Mesenchymal stem cell of Wharton's jelly (primary cell): ENCODE measurements around the genes VAV1 and PCP2.

GRCh38 chr19:6679914-6680779 is 10.2 kb upstream of the TNFSF14 start:
- CAGE, long polyA plus RNA, result no peak

GRCh38 chr19:6681921-6682536 is 12.1 kb upstream of the TNFSF14 start:
- CAGE, long polyA plus RNA, result no peak

DNA sequence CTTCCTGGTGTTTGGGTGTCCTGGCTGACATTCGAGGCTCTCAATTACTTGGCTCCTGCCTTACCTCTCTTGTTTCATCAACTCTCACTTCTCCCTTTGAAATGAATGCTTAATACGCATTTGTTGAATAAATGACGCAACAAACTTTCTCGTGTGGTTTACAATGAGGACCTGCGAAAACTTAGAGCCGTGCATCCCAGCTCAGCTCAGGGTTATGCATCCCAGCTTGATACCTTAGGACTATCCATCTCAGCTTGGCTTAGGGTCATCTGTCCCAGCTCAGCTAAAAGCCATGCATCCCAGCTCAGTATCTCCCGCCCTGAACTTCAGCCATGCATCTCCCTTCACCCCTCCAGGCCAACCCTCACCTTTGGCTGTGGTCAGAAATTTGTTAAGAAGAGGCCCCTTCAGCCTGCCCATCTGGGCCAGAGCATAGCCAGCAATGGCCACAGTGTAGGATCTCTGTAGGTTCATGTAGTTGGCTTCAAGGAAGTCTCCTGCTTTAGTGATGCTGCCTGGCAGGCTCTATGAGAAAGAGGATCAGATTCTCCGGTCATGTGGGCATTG is 16.5 kb upstream of the TNFSF14 start:
- CAGE, long polyA plus RNA, result no peak

GRCh38 chr19:6723749-6724325 is 3.4 kb upstream of the C3 start:
- CAGE, long polyA plus RNA, result no peak

DNA sequence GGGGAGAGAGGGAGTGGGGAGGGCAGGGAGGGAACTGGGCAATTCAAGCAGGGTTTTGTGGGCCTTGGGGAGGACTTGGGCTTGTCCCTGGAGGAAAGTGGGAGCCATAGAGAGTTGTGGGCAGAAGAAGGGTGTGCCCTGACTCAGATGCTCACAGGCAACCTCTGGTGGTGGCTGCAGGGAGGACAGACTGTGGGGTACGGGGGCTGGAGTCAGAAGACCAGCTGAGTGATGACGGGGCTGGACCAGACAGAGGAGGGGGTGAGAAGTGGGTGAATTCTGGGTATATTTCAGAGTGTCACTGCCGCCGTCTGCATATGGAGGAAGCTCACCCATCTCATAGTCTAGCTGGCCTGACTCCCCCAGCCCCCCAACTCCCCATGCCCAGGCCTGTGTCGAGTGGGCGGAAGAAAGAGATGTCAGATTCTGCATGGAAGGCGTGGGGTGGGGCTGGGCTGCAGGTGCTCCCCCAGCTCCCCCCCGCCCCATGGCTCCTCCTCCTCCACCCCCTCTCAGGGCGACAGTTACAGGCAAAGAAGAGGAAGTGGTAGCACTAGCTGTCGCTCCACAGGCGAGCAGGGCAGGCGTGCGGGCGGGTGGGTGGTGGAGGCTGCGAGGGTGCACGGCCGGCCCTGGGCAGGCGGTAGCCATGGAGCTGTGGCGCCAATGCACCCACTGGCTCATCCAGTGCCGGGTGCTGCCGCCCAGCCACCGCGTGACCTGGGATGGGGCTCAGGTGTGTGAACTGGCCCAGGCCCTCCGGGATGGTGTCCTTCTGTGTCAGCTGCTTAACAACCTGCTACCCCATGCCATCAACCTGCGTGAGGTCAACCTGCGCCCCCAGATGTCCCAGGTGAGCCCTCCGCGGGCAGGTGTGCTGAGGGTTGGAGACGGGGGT is at the start of gene VAV1:
TSS of gene VAV1 (plus strand) at position 550 of the 898 bp plus-strand sequence.
- CAGE, long polyA plus RNA, result no peak

GRCh38 chr19:6890096-6890685 is 2.8 kb downstream of the ADGRE1 start:
- CAGE, long polyA plus RNA, result no peak

DNA sequence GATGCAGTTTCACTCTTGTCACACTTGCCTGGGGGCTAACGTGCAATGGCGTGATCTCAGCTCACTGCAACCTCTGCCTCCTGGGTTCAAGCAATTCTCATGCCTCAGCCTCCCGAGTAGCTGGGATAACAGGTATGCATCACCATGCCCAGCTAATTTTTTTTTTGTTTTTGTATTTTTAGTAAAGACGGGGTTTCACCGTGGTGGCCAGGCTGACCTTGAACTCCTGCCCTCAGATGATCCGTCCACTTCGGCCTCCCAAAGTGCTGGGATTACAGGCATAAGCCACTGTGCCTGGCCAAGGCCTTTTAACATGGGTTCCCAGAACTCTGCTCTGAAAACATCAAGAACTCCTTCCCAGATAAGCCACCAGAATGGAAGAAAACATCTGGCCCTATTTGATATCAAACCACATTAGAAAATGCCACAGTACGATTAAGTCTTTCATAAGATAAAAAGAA is 112.1 kb downstream of the ZNF557 start:
- CAGE, long polyA plus RNA, result no peak

DNA sequence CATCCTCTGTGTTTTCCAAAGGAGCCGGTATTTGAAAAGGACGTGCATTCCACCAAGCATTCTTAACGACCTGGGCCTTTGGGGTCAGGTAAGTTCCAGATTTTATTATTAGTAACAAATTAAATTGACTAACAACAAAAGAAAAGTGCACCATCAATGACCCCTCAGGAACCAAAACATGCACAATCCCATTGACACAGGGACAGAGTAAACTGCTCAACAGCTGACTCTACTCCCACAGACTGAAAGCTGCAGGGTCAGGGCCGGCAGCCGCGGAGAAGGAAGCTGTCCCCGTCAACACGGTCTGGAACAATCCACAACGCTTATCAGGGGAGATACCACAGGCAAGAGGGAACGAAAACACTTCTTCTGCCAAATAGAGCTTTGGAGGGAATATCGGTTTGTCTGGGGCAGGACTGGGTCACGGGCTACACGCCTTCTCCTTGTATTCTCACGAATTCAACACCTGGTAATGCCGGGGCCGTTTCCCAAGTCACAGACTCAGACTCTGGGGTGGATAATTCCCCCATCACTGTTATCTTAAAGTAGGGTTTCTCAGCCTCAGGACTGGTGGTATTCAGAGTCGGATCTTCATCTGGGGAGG is 82.7 kb downstream of the INSR start:
- CAGE, long polyA plus RNA, result no peak

GRCh38 chr19:7253418-7253837 is 40.8 kb downstream of the INSR start:
- CAGE, long polyA plus RNA, result no peak

GRCh38 chr19:7507910-7508320 is 8.0 kb upstream of the ZNF358 start:
- CAGE, long polyA plus RNA, result no peak

GRCh38 chr19:7514970-7515775 is 730 bp upstream of the ZNF358 start:
- CAGE, long polyA plus RNA, result no peak

GRCh38 chr19:7516548-7516878 is 610 bp downstream of the ZNF358 start:
- CAGE, long polyA plus RNA, result no peak

DNA sequence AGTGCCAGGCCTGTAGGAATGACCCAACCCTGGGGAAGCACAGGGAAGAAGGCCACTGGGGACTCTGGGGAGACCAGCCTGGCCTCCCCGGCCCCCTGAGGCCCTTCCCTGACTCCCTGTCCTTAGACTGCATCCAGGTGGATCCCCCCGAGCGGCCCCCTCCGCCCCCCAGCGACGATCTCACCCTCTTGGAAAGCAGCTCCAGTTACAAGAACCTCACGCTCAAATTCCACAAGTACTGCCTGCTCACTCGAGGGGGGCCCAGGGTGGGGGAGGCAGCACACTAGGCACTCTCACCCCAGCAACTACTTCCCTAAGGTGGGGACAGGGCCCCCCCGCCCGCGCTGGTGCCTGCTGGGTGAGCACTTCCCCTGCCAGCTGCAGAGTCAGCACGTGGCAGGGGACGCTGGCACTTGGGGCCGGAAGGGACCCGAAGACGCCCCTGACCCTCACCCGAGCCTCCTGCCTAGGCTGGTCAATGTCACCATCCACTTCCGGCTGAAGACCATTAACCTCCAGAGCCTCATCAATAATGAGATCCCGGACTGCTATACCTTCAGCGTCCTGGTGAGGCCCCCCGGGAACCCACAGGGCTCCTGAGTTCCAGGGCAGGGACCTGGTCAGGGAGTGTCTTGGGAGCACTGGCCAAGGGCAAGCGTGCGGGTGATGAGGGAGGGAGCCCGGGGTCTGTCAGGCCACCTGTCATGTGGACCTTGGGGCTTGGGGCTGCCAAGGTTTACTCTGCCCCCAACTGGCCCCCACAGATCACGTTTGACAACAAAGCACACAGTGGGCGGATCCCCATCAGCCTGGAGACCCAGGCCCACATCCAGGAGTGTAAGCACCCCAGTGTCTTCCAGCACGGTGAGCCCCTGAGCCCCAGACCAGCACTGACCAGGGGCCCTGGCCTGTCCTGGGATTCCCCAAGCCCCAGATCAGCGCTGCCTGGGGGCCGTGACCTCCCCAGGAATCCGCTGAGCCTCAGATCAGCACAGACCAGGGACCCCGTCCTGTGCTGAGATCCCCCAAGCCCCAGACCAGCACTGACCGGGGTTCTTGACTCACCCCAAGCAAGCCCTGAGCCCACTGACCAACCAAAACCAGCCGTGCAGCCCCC is 5.3 kb downstream of the MCOLN1 start:
- CAGE, long polyA plus RNA, result no peak

- CAGE, long polyA plus RNA, result no peak
Observed at GRCh38 chr19:7633373-7634122, at the start of gene PCP2. PCP2 (minus strand) TSS chr19:7633719.

DNA sequence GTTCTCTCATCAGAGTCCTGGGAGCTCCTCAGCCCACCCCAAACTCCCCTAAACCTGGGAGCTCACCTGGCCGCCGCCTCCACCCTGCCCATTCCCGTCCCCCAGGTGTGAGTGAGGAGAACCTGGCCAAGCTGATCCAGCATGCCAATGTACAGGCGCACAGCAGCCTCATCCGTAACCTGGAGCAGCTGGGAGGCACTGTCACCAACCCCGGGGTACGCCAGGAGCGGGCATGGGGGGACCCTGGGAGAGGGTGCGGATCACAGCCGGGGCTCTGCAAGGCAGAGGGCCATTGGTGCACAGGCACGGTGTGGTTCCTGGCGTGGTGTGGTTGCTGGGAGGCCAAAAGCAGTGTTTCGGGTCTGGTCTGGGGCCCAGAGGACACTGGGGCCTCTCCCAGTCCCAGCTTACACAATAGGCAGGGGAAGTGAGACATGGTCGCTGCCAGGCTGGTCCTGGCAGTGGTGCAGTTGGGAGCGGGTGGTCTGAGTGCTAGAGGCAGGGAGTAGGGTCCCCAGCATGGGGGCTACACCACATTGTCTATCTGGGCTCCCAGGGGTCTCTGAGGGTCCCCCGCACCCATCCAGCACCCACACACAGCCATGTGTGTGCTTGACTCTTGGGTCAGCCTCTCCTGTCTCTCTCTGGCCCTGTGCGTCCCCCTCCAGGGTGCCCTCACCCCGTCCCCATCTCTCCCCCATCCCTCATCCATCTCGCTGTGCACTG is 8.3 kb downstream of the STXBP2 start:
- CAGE, long polyA plus RNA, result no peak

- CAGE, long polyA plus RNA, result no peak
Observed at GRCh38 chr19:7648340-7648906, 11.5 kb downstream of the STXBP2 start.

DNA sequence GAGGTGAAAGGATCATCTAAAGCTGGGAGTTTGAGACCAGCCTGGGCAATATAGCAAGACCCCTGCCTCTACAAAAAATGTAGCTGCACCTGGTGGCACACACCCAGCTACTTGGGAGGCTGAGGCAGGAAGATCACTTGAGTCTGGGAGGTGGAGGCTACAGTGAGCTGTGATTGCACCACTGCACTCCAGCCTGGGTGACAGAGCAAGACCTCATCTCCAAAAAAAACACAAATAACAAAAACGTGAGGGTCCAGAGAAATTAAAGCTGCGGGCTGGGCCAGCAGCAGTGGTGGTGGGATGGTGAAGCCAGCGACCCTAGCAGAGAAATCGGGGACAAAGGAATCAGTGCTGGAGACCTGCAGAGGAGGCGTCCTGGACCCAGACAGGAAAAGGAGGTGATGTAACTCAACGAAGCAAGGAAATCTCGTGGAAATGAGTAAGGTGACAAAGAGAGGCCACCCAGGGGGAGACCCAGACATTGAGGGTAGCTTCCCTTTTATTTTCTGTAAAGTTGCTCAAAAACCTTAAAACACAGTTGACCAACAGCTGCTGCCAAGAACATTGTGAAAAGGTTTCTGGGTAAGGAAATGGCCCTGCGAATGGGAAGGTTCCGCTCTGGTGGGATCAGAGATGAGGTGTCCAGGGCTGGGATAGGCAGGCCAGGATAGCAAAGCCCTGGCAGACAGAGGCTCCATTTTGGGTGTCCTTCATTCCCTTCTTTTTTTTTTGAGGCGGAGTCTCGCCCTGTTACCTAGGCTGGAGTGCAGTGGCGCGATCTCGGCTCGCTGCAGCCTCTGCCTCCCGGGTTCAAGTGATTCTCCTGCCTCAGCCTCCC is 13.3 kb upstream of the RETN start:
- CAGE, long polyA plus RNA, result no peak

DNA sequence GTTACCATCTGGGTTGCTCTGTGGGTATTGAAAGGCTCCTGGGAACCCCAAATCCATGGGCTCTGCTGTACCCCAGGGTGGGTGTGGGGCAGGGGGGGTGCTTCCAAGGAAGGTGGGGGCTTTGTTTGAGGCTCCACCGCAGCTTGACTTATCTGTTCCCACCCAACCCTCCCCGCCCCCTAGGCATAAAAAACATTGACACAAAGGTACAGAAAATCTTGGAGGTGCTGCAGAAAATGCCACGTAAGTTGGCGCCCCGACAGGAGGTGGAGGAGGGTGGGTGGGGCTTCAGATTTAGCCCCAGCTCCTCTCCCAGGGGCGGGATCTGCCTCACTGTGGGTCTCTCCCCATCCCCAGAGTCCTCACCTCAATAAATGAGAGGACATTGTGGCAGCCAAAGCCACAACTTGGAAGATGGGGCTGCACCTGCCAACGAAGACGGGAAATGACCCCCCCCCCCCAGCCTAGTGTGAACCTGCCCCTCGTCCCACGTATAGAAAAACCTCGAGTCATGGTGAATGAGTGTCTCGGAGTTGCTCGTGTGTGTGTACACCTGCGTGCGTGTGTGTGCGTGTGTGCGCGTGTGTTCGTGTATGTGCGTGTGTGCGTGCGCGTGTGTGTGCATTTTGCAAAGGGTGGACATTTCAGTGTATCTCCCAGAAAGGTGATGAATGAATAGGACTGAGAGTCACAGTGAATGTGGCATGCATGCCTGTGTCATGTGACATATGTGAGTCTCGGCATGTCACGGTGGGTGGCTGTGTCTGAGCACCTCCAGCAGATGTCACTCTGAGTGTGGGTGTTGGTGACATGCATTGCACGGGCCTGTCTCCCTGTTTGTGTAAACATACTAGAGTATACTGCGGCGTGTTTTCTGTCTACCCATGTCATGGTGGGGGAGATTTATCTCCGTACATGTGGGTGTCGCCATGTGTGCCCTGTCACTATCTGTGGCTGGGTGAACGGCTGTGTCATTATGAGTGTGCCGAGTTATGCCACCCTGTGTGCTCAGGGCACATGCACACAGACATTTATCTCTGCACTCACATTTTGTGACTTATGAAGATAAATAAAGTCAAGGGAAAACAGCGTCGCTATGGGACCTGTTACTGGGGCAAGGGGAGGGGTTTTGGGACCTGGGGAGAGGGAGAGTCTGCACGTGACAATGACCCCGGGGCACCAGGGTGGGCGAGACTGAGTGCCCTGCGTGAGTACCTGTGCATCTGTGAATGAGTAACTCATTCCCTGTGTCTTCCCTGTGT is 1.5 kb upstream of the TRAPPC5 start:
- CAGE, long polyA plus RNA, result no peak

DNA sequence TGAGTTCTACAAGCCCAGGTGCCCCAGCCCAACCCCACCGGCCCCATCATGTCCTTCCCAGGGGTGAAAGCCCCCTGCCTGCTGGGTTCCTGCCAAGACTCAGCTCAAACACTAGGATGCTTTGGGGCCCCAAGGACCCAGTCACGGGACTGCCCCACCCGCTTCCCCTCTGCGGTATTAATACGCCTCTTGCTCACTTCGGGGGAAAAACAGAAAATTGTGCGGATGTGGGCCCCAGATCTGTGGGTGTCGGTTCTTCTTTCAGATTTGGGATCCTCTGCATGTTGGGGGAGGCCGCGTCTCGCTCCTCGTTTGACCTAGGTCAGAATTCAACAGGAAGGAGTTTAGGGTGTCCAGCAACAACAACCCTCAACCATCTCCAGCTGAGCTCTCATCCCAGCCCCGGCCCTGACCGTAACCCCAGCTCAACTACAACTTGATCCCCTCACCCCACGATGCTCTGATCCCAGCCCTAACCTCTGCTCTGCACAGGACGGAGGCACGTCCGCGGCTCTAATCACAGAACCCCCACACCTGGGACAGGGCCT is 3.8 kb upstream of the FCER2 start:
- CAGE, long polyA plus RNA, result no peak

- CAGE, long polyA plus RNA, result no peak
Observed at GRCh38 chr19:7788563-7789023, 25.6 kb downstream of the CLEC4M start.